Hair follicle dermal papilla cell (primary cell): ENCODE measurements around the gene SIRT3.

- CAGE, long polyA plus RNA = no peak
These were observed 3.5 kb upstream of the SCGB1C1 start for GRCh38 chr11:189344-189809.

DNA sequence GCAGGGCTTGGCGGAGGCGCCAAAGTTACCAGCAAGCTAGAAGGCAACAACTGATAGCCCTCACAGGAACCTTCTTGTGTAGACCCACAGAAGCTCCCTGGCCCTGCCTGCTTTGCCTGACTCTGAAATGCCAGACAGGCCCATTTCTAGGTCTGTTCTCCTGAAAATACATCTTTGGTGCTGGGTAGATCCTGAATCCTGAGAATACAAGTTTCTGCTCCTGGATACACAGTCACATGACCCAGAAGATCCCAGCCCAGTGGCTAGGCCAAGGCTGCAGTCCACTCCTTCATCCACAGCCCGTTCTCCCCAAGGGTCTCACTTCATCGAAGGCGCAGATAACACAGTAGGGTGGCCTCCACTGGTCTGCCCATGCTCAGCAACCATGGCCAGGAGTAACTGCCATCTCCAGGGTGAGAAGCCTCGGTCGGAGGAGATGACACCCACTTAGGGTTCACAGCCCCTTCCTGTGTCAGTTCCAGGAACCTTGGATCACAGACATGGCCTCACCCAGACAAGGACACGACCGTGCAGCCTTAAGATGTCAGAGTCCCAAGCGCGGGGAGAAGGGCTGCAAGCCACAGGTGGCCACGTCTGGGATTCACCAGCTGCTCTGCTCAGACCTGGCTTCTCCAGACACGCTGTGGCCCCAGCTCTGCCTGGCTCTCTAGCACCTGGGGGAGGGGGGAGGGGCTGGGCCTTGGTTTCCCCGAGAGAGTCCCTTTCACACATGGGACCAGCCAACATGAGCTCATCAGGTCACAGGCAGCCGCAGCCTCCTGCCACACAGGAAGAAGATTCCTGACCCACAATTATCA is 2.6 kb downstream of the BET1L start:
- CAGE, long polyA plus RNA = no peak

- CAGE, long polyA plus RNA = no peak
These were observed 2.1 kb downstream of the RIC8A start for GRCh38 chr11:209553-210156.

- CAGE, long polyA plus RNA = no peak
These were observed 12.3 kb downstream of the SIRT3 start for GRCh38 chr11:223921-224231.

DNA sequence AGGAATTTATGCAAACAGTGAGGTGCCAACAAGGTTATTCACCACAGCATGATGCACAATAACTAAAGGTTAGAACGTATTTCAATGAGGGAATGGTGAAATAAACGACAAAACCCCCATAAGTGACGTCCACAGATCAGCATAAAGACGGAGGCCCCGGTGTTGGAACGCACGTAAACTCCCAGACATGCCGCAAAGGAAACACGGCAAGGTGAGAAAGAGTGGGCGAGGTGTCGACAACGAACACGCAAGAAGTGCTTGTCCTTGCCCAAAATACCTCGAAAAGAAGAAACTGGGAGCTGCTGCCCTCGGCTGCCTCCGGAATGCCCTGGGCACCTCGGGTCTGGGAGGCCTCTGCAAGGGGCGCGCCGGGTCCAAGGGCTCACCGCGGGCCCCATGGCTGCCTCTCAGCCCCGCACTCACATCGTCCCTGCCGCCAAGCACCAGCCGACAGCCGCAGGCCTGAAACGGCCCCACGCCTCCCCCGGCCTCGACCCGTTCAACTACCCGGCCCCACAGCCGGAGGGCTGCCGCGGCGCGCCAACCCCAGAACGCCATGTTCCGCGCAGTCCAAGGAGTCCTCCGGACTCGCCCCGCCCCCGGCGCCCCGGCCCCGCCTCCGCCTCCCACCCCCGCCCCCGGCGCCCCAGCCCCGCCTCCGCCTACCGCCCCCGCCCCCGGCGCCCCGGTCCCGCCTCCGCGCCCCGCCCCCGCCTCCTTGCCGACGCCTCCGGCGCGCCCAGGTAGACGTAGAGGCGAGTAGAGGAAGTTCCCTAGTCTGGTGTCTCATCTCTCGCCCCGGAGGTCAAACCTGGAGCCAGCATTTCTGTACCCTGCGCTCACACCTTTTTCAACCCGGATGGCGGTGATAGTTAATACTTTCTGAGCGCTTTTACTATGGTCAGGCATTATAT is at the start of gene SIRT3:
Gene SIRT3, minus strand, starts transcription at position 572 of the 914 bp plus-strand sequence.
- CAGE, long polyA plus RNA = no peak

GRCh38 chr11:311695-313119 is 1.6 kb upstream of the IFITM1 start:
- CAGE, long polyA plus RNA = no peak

- CAGE, long polyA plus RNA = no peak
These were observed 3.3 kb downstream of the IFITM1 start for GRCh38 chr11:316902-317681.

- CAGE, long polyA plus RNA = no peak
These were observed 6.7 kb upstream of the IFITM3 start for GRCh38 chr11:326948-328153.

GRCh38 chr11:358376-358782 is 10.9 kb upstream of the B4GALNT4 start:
- CAGE, long polyA plus RNA = no peak

DNA sequence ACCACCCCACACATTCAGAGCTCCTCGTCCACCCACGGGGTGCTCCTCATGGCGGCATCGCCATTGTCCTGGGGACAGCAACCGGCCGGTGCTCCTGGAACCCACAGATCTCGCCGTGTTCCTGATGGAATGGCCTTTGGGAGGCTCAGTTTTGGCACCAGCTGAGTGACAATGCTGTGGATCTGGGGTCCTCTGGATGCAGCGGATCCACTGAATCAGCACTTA is 4.2 kb upstream of the B4GALNT4 start:
- CAGE, long polyA plus RNA = no peak

DNA sequence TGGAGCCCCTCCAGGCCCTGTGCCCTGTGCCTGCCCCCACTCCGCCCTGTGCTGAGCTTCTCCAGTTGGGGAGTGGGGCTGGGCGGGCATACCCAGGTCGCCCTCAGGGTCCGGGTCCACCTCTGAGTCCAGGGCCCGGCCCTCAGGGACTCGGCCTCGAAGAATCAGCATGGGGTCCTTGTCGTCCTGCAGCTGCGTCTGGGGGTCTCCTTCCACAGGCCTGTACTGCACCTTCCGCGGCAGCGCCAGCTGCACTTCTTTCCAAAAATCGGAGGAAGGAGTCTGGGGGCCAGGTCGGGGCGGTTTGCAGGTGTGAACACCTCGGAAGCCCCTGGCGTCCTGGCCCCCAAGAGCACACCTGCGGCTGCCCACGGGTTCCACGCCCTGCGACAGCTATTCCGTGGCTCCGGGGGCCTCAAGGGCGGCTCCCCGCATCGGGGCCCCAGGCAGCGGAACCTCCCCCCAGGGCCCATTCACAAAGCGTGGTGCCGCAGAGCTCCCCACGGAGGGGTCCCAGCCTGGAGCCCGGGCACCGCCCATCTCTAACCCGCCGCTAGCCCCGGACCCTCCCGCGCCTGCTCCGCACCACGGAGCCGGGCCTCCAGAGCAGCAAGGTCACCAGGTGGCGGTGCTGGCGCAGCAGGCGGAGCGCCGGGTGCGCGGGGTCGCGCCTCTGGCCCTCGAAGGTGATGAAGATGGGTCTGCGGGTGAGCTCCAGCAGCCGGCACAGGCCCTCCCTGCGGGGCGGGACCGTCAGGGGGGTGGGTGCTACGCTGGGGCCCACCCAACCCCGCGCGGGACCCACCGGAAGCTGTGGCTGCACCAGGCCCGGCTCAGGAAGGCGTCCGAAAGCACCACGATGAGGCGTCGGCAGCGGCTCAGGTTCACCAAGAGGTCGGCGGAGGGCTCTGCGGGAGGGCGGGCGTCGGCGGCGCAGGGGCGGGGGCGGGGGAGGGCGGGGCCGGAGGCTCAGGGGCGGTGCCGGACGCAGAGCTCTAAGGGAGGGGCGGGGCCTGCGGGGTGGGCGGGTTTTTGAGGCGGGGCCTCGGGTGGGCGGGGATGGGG is 8.2 kb downstream of the SIGIRR start:
- CAGE, long polyA plus RNA = no peak

GRCh38 chr11:416120-416724 is 1.4 kb upstream of the SIGIRR start:
- CAGE, long polyA plus RNA = no peak

DNA sequence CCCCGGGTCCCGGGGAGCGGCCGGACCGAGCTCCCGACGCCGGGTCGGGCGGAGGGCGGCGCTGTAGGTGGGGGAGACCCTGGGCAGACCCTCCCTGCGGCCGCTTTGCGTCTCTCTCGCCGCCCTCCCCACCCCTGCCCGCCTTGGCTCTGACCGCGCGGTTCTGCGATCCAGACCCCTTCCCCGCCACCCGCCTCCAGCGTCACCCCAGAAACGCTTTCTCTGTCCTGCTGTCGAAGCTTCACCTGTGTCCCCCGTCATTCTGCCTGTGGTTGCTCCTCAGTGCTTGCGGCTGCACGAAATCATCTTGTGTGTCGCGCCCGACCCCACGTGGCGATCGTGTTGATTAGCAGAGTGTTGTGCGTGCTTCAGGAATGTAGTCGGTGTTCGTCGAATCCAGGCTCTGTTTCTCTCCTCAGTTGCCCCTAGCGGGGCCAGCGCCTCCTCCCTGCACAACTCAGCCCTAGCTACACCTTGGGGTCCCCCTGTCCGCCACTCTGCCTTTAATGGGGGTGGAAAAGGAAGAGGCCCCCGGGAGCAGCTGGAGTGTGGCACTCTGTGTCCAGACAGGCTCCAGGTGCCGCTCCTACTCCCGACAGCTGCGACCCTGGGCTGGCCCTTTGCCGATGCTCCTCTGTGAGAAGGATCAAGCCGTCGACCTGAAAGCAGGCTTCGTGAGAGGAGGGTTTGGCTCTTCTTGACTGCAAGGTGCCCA is 864 bp downstream of the PTDSS2 start:
- CAGE, long polyA plus RNA = no peak

DNA sequence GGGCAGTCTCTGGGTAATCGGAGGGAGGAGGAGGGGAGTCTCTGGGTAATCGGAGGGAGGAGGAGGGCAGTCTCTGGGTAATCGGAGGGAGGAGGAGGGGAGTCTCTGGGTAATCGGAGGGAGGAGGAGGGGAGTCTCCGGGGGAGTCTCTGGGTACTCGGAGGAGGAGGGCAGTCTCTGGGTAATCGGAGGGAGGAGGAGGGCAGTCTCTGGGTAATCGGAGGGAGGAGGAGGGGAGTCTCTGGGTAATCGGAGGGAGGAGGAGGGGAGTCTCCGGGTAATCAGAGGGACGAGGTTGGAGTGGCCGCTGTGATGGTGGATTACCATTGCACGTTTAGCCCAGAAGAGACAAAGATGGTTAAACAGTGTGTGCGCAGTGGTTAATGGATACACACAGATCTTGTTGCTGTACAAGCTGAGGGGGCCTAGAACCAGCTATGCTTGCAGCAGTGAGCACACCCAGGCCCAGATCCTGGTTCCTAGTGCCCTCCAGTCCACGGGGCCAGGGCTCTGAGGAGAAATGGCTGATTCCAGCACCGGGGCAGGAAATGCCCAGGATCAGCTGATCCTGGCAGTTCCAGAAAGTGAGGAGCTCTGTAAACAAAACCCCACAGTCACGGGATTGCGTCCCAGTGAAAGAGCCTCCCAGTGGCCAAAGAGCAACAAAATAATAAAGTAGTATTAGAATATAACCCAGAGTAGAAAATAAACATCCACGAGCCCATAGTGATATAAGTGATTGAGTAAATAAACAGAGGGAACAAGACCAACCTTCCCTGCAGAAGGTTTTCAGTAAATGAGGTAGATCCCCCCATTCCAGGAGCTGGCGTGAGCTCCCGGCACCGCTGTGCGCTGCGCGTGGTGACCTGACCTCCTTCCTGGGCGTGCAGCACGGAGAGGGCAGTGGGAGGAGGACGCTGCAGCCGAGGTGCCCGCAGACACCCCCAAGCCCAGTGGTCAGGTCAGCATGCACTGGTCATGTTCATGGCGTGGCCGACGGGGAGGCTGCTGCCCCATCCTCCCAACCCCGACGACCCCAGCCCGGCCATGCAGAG is 19.5 kb downstream of the PTDSS2 start:
- CAGE, long polyA plus RNA = no peak

- CAGE, long polyA plus RNA = no peak
These were observed 11.2 kb downstream of the RNH1 start for GRCh38 chr11:495719-496357.

GRCh38 chr11:541438-542017 is 4.2 kb downstream of the LRRC56 start:
- CAGE, long polyA plus RNA = no peak

DNA sequence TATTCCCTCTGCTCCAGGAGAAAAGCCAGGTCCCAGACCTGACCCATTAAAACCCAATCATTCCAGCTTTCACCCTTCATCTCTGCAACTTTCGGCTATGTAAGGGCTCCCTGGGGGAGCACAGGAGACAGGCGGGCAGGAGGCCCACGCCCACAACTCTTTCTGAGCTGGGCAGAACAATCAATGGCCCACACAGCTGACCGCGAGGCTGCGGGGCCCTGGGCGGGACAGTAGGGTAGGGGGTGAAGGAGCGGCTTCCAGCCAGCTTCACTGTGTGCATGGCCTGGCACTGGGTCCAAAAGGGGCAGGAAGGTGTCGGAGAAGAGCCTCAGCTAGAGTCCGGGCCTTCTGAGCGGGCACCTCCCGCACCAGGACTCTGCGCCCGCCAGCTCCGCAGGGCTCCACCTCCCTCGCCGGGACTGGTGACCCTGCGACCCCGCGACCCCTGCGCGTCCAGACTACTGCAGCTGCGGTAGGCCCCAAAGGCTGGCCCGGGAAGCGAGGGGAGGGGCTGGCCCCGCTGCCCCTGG is 430 bp downstream of the LMNTD2 start:
- CAGE, long polyA plus RNA = no peak

- CAGE, long polyA plus RNA = no peak
These were observed 6.9 kb upstream of the PHRF1 start for GRCh38 chr11:569106-569968.

DNA sequence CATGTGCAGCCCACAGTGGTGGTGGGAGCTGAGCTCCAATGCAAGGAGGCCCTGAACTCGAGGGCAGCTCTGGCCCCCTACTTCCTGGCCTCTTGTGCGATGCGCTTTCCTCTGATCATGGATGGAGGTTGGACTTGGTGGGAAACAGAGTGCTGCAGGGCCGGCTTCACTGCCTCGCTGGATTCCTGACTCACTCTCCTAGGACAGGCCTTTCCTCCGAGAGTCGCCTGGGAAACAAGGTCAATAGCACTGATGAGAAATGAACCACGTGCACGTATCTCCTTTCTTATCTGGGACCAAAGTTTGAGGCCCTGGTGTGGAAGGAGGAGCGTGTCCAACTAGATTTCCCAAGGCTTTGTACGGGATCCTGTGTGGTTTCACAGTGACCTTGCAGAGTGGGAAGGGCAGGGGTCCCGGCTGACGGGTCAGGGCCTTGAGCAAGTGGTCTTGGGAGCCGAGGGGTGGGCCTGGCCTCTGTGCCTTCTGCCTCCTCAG is 3.8 kb downstream of the PHRF1 start:
- CAGE, long polyA plus RNA = no peak

- CAGE, long polyA plus RNA = no peak
These were observed 14.2 kb downstream of the IRF7 start for GRCh38 chr11:601344-602056.